ENCODE results near the genes LUZP2, BBOX1 and DNAJC24.

DNA sequence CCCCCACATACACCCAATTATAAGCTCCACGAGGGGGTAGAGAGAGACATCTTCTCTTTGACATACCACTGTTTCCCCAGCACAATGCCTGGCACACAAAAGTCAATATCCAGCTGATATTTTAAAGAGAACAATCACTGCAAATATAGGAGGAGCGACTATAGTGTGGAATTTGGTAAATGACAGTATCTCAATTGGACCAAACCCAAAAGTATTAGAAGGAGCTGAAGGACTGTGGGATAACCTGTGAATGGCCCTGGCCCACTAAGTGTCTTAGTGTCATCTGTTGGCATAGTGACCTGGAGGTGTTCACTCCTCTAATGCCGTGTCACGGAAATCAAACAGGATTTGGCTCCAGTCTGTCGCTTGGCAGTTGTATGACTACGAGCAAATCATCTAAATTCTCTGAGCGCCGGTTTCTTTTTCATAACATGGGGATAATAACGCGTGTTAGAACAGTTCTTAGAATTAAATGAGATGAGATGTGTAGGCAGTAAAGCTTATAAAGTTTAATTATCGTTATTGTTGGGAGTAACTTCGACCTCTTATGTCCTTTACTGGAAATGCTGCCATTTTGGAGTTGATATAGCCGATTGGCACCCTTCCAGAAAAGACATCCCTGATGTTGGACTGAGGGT is 144.5 kb downstream of the DBX1 start:
- PRO-cap = no peak
- RAMPAGE, long total RNA, 4 experiments = no peak in any of the 4 experiments

DNA sequence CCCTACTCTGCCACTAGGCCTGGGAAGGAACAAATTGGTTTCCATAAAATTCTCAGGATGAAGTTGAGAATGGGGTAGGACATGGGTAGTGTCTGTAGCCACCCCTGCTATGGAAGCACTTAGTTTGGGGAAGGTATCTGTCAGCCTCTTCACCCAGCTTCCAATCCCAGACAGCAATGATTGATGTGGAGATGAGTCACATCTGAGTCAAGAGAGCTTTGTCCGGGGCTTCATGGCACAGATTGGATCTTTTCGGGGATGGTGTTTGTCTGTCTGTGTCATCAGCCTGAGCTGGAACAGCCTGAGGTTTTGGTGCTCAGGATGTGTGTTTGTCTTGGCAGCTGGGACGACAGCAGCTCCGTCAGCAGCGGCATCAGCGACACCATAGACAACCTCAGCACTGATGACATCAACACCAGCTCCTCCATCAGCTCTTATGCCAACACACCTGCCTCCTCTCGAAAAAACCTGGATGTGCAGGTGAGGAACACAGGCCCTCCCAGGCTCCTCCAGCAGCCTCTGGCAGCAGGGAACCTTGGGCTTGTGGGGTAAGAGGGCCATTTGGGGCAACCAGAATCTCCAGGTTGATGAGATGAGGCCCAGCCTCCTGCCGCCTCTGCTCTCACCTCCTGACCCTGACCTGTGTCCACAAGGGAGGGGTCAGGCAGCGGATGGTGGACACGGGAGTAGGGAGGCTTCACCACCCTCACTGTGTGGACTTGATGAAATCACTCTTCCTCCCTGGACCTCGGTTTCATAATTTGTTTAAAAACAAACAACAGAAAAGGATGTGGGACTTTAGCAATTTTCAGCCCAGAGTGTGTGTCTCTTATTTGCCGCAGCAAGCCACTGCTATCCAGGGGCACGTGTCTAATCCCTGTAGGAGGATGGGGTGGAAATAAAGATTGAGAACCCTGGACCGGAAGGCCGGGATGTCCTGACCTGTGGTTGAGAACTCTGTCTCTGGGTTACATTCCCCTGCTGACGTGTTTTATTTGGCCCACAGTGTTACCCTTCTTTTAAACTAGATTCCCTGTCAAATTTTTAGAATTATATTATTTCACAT is 124.3 kb downstream of the DBX1 start:
- PRO-cap = no peak
- RAMPAGE, long total RNA, 4 experiments = start-site peak on the plus strand in 1 of 4 experiments, centred at position 424 of the sequence, 17 reads per replicate

- PRO-cap = no peak
- RAMPAGE, long total RNA, 4 experiments = no peak in any of the 4 experiments
Measured at GRCh38 chr11:20044968-20045818, 115.1 kb downstream of the DBX1 start.

- PRO-cap = no peak
- RAMPAGE, long total RNA, 4 experiments = no peak in any of the 4 experiments
Measured at GRCh38 chr11:20057185-20057581, 103.1 kb downstream of the DBX1 start.

DNA sequence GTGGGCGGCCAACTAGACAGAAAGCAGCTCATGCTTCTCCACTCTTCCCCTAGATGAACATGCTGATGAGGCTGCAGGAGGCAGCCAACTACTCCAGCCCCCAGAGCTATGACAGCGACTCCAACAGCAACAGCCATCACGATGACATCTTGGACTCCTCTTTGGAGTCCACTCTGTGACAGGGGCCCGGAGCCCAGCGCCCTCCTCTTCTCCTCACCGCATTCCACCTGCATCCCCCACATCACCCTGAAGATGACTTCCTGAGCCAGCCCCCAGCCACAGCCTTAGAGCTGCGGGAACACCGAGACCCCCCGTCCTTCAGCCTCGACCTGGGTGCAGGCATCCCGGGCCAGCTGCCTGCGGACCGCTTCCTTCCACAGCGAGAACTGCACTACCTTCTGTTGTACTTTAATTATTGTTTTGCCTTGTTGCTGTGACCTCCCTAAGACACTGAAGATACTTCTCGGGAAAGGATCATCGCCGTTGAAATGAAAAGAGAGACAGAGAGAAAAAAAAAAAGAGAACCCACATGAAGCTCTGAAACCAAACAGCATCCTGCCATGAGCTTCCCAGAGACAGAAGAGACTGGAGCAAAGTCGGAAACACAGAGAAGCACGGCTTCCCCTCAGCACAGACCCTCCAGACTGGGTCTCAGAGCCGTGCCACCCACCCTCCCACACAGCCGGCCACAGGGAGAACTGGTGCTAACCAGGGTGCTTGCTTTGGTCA is 42.0 kb downstream of the DBX1 start:
- PRO-cap = no peak
- RAMPAGE, long total RNA, 4 experiments = start-site peak on the plus strand in 1 of 4 experiments, centred at position 400 of the sequence, 14 reads per replicate

GRCh38 chr11:20156074-20157420 is 3.7 kb downstream of the DBX1 start:
- PRO-cap = unidirectional peak, minus-strand start at chr11:20156706
- RAMPAGE, long total RNA, 4 experiments = no peak in any of the 4 experiments

GRCh38 chr11:24496509-24497391 is at the start of gene LUZP2:
Gene LUZP2, plus strand, starts transcription at chr11:24497053.
- PRO-cap = no peak
- RAMPAGE, long total RNA, 4 experiments = no peak in any of the 4 experiments

DNA sequence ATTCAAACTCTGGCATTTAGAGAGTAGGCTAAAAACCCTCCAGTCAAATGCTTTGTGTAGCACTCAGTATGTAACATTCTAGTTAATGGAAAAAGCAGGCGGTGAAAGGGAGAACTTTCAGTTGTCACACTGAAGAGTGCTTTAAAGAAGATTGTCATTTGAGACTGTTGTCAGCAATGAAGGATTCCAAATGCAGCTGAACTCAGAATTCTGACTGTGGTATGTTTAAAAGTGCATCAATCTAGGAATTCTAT is 98.2 kb downstream of the MUC15 start:
- PRO-cap = no peak
- RAMPAGE, long total RNA, 4 experiments = no peak in any of the 4 experiments

GRCh38 chr11:26950442-26950878 is 43.5 kb upstream of the FIBIN start:
- PRO-cap = no peak
- RAMPAGE, long total RNA, 4 experiments = no peak in any of the 4 experiments

DNA sequence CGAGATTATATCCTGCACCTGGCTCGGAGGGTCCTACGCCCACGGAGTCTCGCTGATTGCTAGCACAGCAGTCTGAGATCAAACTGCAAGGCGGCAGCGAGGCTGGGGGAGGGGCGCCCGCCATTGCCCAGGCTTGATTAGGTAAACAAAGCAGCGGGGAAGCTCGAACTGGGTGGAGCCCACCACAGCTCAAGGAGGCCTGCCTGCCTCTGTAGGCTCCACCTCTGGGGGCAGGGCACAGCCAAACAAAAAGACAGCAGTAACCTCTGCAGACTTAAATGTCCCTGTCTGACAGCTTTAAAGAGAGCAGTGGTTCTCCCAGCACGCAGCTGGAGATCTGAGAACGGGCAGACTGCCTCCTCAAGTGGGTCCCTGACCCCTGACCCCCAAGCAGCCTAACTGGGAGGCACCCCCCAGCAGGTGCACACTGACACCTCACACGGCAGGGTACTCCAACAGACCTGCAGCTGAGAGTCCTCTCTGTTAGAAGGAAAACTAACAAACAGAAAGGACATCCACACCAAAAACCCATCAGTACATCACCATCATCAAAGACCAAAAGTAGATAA is 28.4 kb upstream of the FIBIN start:
- PRO-cap = no peak
- RAMPAGE, long total RNA, 4 experiments = no peak in any of the 4 experiments

- PRO-cap = no peak
- RAMPAGE, long total RNA, 4 experiments = no peak in any of the 4 experiments
Measured at GRCh38 chr11:27040193-27041162, at the start of gene BBOX1. Gene BBOX1, plus strand, starts transcription at chr11:27040815.

DNA sequence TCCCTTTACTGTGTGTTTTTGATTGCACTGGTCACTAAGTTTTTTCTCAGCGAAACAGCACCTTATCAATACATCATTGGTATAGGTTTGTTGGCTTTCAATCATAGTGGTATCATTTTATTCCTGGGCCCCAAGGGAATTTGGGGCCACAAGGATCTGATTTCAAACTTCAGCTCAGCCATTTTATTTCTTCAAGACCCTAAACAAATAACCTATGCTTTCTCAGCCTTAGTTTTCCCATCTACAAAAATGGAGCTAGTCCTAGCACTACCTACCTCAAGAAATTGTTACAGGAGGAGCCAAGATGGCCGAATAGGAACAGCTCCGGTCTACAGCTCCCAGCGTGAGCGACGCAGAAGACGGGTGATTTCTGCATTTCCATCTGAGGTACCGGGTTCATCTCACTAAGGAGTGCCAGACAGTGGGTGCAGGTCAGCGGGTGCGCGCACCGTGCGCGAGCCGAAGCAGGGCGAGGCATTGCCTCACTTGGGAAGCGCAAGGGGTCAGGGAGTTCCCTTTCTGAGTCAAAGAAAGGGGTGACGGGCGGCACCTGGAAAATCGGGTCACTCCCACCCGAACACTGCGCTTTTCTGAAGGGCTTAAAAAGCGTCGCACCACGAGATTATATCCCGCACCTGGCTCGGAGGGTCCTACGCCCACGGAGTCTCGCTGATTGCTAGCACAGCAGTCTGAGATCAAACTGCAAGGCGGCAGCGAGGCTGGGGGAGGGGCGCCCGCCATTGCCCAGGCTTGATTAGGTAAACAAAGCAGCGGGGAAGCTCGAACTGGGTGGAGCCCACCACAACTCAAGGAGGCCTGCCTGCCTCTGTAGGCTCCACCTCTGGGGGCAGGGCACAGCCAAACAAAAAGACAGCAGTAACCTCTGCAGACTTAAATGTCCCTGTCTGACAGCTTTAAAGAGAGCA is 143.3 kb downstream of the CCDC34 start:
- PRO-cap = no peak
- RAMPAGE, long total RNA, 4 experiments = no peak in any of the 4 experiments

DNA sequence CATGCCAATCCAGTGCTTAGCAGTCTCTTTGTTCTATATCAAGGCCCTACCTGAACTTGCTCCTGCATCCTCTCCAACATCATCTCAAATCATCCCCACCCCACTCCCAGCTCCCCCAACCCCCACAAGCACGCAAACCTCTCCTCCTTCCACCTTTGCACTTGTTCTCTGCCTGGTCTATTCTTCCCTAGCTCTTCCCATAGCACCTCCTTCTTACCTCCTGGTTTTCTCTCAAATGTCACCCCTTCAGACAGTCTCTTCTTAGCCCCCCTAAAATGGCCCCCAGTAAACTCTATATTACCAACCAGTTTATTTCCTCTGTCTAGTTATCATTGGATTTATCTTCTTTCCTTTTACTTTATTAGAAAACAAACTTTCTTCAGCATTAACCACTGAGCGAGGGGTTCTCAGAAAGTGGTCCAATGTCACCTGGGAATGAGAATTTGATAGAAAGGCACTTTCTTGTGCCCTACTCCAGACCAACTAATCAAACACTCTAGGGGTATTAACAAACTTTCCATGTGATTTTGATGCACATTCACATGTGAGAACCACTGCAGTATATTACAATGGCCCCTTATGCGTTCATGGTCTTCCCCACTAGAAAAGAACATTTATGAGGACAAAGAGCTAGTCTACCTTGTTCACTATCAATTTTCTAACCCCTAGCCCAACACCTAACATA is 41.7 kb downstream of the LGR4 start:
- PRO-cap = no peak
- RAMPAGE, long total RNA, 4 experiments = start-site peak on the minus strand in 1 of 4 experiments, centred at positions 275 to 531 of the sequence, 5 to 15 reads per replicate

DNA sequence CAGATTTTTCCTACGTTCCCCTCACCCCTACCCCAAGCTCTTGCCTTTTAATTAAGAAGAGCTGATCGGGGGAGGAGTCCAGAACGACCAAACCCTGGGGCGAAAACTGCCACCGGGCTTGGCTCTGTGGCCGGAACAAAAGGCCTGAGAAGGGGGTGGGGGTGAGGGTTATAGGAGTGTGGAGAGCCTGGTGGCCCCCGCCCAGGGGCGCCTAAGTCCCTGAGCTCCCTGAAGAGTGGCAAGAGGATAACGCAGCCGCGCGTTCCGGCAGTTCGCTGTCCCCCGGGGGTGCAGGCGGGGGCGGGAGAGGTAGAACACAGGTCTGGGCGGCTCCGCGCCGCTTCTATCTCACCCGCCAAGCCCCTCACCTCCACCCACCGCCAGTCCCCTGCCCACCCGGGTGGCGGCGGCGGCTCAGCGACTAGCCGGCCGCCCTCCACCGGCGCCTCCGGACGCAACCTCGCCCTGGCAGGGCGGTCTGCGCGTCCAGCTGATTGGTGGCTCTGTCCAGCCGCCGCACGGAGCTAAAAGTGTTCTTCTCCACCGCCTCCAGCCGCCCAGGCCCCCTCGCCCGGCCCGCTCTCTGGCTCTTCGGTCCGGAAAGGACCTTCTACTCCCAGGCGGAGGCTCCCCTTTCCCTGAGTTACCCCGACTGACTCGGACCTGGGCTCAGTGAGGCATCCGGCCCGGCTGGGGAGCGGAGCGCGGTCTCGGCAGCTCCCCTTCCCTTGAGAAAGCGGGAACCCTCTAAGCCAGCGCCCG is 18.8 kb upstream of the BDNF start:
- PRO-cap = unidirectional peak, minus-strand start at position 462 of the sequence
- RAMPAGE, long total RNA, 4 experiments = no peak in any of the 4 experiments

GRCh38 chr11:27721782-27722989 is 21.9 kb upstream of the BDNF start:
- PRO-cap = no peak
- RAMPAGE, long total RNA, 4 experiments = no peak in any of the 4 experiments

DNA sequence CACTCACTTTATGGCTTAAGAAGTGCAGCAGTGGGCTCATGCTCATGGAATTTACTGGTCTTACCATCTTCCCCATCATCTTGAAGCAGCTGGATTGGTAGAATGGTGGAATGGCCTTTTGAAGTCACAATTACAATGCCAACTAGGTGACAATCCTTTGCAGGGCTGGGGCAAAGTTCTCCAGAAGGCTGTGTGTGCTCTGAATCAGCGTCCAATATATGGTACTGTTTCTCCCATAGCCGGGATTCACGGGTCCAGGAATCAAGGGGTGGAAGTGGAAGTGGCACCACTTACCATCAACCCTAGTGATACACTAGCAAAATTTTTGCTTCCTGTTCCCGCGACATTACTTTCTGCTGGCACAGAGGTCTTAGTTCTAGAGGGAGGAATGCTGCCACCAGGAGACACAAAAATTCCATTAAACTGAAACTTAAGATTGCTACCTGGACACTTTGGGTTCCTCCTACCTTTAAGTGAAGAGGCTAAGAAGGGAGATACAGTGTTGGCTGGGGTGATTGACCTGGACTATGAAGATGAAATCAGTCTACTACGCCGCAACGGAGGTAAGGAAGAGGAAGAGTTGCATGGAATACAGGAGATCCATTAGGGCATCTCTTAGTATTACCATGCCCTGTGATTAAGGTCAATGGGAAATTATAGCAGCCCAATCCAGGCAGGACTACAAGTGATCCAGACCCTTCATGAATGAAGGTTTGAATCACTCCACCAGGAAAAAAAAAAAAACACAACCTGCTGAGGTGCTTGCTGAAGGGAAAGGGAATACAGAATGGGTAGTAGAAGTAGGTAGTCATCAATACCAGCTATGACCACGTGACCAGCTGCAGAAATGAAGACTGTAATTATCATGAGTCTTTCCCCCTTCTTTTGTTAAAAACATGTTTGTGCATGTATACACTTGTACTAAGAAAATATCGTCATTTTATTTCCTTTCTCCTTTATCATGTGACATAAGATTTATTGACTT is 50.8 kb downstream of the METTL15 start:
- PRO-cap = no peak
- RAMPAGE, long total RNA, 4 experiments = start-site peak on the plus strand in 1 of 4 experiments, centred at position 380 of the sequence, 57 reads per replicate

DNA sequence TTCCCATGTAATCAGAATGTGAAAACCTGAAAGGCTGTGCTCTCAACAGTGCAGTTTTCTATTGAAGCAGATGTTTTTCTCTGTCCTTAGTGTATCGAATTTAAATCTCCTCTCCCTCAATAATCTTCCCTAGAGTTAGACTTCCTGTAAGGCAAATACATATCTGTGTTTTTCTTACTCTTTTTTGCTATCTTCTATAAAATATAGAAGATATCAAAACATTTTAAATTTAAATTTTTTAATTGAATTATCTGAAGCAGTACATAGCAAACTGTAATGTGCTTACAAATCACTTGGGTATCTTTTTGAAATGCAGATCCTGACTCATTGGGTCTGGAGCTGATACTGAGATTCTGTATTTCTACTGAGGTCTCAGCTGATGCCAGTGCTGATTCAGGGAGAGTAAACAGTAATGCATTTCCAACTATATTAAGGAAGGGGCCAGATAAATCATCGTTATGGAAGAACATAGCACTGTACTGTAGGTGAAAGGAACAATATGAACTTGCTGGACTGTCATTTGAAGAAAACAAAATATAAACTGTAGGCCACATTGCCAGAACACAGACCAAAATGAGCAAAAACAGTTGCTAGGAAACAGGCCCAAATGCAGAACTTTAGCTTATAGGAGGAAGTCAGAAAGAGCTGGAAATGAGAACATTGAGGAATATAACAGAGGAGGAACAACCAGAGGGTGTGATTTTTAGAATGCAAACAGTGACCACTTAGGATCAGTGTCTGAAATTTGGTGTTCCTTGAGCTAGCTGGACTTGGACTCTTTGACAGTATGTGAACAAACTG is 3.2 kb downstream of the ARL14EP start:
- PRO-cap = no peak
- RAMPAGE, long total RNA, 4 experiments = no peak in any of the 4 experiments

DNA sequence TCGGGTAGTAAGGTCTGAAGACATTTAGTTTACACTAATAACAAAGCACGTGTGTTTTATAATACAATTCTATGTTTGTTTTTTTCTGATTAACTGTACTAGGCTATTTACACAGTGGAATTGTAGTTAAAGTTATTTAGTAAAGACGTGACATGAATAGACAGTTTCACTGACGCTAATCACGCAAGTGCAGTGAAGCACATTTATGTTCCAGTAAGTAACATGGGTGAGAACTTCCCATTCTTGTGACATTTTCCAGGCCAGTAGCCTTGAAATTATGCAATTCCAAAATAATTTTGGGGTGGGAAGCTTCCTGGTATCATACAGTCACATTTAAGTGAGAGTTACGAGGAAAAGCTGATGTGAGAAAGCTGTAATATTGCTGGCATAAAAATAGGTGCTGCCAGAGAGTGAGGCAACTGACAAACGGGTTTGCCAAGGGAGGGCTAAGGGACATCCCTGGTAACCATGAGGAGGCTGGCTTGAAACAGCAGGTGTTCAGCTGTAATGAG is 378.8 kb downstream of the DCDC1 start:
- PRO-cap = no peak
- RAMPAGE, long total RNA, 4 experiments = no peak in any of the 4 experiments

DNA sequence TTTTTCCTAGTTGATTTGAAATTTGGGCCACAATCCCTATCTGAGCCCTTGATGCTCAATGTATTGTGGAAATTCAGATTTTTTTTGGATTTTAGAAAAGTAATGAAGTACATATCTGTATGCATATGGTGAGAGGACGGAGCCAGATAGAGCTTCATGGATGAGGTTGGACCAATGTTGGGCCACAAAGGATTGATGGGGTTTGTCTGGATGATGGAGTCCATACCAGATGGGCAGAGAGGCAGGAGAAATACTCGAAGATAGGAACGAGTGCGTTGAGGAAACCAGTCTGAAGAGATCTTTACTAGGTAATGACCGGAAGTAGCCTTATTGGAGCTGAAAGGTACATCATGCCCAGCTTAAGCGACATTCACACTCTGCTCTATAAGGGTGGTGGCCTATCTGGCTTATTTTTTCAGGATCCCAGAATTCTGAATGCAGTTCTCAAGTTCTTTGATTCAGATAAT is 224.4 kb downstream of the DCDC1 start:
- PRO-cap = unidirectional peak, plus-strand start at position 261 of the sequence
- RAMPAGE, long total RNA, 4 experiments = no peak in any of the 4 experiments

GRCh38 chr11:31369474-31370417 is at the start of gene DNAJC24:
Gene DNAJC24, plus strand, starts transcription at chr11:31369860.
- PRO-cap = unidirectional peak, plus-strand start at chr11:31369840; unidirectional peak, plus-strand start at chr11:31369915
- RAMPAGE, long total RNA, 4 experiments = start-site peak on the plus strand in 4 of 4 experiments, at chr11:31369822-31369873 at its widest, 54 to 120 reads per replicate

Data from transverse colon (tissue), 4 donors.